Neuron (in vitro differentiated cells): ENCODE data around the genes APH1B, TRIP4 and ZNF609.

DNA sequence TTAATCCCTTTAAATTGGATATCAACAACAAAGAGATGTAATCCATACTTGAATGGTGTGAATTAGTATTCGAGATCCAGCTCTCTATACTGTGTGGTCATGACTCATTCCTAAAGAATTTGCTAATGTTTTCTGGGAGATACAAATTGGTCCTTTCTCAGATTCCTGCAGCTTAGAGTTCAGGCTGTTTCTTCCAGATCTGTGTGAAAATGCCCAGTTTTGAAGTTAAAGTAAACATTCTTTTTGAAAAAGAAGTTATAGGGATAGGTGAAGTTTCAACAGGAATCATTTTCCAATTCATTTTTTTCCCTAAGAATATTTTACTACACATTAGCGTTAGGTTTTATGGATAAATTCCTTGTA is 20.7 kb upstream of the APH1B start:
- PRO-cap = no peak

DNA sequence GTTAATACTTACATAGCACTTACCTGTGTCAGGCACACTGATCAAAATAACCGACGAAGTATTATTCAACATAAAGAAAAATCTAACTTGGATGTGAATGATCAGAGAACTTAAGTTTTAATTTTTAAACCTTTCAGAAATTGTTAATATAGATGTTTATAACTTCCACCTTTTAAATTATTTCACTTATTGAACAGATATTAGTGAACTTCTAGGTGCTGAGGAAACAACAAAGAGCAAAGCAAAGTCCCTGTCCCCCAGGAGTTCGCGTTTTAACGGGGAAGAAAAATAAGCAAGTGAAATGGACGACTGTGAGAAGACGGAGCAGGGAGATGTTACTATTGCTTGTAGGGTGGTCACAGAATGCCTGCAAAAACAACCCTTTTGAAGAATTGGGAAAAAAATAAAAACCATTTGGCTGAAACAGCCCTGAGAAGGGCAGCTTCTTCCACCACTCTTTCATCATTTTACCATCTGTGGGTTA is 934 bp upstream of the APH1B start:
- PRO-cap = no peak

GRCh38 chr15:63276976-63278012 is at the start of gene APH1B:
Gene APH1B (plus strand): TSS chr15:63277605.
- PRO-cap = bidirectional peak, plus-strand start at chr15:63277608, minus-strand start at chr15:63277185; bidirectional peak, plus-strand start at chr15:63277844, minus-strand start at chr15:63277843; unidirectional peak, minus-strand start at chr15:63277925

DNA sequence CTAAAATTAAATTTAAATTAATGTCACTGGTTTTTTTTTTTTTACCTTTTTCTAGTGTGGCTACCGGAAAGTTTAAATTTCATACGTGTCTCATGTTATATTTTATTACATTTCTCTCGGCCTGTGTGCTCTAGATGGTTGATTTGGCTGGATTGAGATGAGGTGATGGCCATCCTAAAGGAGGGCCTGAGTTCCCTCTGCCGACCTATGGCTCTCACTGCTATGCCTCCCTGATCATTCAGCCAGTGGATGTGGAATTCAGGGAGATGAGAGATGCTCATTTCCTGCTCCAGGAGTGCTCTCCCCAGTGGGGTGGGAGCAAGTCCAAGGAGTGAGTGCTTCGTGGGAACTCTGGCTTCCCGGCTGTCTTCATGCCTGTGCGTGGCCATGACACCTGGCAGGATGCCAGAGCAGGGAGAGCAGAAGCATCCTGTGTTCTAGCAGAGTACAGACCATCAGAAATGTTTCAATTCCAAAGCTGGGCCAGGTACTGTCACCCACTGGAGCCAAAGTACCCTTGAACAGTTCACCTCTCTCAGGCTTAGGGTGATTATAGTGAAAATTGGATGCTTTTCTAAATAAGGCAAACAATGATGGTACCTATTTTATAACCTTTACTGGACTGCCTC is 45.1 kb downstream of the APH1B start:
- PRO-cap = no peak

DNA sequence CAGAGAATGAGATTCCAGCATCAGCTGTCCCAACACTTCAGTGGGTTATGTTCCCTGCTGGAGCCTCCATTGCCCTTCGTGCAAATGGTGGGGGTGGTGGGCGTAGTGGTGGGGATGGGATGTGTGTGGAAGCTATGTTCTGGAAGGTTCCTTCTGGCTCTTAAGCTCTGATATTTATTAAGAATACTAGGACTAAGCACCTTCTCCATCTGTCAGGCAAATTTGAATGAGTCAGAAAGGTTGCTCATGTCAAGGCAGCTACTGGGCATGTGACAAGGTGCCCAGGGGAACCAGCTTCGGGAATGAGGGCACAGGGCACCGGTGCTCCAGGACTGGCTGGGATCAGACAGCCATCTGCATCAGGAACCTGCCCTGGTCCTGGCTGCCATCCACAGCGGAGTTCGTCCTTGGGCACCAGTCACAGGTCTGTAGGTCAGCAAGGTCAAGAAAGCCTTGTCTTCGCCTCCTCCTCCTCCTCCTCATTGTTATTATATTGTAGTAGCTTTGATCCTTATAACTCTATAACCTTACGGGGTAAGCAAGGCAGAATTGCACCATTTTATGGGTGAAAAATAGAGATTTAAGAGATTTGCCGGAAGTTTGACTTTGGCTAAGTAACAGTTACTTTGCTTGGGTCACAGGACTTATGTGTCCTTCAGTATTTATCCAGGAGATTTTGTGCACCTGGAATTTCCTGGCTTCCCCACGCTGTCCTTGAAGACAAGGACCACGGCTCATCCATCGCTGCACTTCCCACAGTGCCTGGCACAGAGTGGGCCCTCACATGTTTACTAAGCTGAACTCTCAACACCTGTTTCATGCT is 32.4 kb downstream of the CA12 start:
- PRO-cap = no peak

DNA sequence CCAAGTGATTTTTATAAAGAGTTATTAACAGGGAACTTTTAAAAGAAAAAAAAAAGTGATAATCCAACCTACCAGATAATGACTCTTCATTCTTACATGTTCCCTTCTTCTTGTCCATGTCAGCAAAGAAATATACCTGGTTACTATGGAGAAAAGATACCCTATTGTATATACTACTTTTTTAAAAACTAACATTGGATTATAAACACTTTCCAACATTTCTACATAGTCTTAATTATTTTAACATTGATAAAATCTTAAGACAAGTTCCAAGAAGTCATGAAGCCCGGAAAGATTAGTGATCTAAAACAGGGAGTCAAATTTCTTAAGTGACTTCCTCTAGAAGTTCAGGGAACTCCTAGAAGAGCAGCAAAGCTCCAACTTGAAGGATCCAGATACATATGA is 9.8 kb upstream of the CA12 start:
- PRO-cap = no peak

DNA sequence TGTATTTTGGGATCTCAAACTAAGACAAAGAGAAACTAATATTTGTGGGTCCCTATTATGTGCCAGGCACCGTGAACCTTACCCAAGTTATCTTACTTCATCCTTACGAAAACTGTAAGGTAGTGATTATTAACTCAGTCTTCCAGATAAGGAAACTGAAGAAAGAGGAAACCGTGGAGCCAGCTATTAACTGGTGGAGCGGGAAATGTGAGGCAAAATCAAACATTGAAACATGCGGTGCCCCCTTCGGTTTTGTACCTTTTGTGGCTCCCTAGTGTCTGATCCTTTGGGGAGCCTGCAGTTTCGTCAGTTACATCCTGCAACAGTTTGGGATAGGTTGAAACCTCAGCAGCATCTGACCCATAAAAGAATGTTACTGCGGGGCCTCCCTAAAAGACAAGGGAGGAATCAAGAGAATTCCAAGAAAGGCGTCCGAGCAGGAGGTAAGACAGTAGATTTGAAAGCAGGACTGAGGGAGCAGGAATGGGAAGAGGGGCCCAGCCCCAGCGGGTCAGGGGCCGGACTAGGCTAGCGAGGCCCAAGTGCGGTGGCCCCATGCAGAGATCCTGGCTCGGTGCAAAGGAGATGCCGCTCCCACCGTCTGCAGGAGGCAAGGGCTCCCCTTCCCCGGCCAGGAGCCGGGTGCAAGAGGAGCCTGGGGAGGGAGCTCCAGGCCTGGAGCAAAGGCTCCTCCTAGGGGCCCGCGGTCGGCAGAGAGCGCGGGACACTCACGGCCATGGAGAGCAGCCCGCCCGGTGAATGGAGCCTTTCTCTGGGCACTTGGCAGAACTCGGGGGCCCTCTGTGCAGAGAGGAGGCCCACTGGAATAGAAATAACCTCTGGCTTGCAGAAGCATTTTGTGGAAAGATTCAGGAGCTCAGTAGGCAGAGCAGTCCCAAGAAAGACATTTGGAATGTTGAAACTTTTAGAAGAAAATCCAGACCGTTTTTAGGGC is 43.3 kb upstream of the USP3 start:
- PRO-cap = no peak

- PRO-cap = no peak
Measured at GRCh38 chr15:63501225-63501848, 3.1 kb upstream of the USP3 start.

DNA sequence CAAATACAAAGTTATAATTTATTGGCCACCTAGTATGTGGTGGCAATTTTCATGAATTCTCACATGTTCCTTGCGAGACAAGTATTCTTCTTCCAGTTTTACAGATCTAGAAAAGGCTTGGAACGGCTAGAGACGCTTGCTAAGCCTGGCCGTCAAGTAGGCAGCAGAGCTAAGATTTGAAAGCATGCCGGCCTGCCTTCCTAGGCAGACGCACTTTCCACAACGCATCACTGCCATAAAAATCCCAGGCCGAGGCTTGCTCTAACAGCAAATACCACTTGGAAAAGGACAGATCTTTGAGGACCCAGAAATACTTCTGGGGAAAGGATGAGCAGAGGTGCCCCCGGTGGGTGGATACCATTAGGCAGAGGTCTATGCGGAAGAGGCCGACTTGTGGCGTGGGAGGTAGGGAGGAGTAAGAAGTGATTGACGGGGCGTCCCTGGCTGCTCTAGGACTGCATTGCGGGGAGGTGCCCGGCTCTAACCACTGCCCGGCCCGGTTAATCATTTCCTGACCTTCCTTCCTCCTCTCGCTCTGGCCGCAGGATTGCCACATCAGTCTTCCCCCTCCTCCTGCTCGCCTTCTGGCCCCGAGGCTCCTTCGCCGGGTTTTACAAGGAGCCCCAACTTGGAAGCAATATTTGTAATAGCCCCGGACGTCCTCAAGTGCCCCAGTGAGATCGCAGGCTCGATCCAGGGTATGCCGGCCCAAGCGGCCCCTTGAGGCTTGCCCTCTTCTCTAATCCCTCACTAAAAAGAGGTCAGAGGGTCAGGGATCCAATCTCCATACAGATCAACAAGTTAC is 1.3 kb upstream of the USP3 start:
- PRO-cap = unidirectional peak, plus-strand start at position 674 of the sequence

DNA sequence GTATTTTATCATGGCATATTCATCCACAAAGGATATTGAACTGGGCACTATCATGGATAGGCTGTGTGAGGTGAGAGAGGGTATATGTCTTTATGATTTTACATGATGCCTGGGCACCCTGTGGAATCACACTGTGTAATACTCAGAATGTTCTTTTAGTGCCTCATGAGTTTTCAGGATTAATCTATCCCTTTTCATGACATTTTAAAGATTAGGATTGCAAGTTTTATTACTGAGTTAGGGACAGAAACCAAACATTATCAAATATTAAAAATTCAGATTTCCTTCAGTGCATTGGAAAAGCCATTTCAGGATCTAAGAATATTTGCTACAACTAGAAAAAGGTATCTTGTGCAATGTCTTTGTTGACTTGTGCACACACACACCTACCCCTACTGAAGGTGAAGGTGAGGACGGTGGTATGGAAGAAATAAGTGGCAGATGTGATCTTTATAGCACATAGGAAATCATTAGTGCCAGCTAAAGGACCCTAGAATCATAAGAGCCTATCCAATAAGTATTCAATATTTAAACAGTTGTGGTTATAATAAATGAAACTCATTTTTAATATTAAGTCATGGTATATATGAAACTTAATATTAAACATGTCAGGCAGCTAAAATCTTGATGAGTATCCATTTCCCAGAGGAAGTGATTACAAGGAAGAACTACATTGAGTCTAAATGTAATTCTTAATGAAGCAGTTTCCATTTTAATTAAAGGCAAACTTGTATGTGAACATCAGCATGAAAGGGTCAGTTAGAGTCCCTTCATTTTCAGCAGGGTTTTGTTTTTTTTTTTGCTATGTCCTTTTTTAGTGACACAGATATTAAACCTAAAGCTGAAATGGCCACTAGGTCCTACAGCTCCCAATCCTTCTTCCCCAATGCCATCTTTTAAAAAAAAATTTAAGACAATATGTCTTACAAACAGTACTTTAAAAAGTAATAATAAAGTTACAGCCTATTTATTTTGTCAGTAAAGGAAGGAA is 25.3 kb upstream of the FBXL22 start:
- PRO-cap = no peak

- PRO-cap = no peak
Measured at GRCh38 chr15:63630312-63630905, 33.2 kb downstream of the FBXL22 start.

- PRO-cap = no peak
Measured at GRCh38 chr15:63806065-63806882, 27.5 kb downstream of the HERC1 start.

- PRO-cap = no peak
Measured at GRCh38 chr15:63880818-63881234, 47.1 kb upstream of the HERC1 start.

DNA sequence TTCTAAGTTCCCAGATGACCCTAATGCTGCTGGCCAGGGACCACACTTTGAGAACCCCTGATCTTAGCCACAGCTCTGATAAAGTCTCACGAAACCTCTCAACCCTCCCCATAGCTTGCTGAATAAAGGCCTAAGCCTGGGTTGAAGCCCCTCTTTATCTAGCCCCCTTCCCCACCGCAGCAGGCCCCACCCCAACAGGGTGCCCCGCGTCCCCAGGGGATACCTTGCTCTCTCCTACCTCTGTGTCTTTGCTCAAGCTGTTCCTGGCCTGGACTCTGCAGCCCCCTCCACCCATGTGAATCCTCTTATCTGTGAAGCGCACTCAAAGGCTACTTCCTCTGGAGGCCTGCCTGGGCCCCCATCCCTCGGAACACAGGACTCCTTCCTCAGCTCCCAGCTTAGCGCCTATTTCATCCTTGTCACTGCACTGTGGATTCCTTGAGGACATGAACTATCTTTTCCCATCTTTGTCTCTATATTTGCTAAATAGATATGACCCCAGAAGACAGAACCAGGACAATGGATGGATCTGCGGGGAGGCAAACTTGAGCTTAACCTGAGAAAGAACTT is 61.4 kb upstream of the HERC1 start:
- PRO-cap = no peak

- PRO-cap = no peak
Measured at GRCh38 chr15:63968544-63969370, 77.5 kb downstream of the DAPK2 start.

GRCh38 chr15:64004601-64005075 is 41.6 kb downstream of the DAPK2 start:
- PRO-cap = no peak

DNA sequence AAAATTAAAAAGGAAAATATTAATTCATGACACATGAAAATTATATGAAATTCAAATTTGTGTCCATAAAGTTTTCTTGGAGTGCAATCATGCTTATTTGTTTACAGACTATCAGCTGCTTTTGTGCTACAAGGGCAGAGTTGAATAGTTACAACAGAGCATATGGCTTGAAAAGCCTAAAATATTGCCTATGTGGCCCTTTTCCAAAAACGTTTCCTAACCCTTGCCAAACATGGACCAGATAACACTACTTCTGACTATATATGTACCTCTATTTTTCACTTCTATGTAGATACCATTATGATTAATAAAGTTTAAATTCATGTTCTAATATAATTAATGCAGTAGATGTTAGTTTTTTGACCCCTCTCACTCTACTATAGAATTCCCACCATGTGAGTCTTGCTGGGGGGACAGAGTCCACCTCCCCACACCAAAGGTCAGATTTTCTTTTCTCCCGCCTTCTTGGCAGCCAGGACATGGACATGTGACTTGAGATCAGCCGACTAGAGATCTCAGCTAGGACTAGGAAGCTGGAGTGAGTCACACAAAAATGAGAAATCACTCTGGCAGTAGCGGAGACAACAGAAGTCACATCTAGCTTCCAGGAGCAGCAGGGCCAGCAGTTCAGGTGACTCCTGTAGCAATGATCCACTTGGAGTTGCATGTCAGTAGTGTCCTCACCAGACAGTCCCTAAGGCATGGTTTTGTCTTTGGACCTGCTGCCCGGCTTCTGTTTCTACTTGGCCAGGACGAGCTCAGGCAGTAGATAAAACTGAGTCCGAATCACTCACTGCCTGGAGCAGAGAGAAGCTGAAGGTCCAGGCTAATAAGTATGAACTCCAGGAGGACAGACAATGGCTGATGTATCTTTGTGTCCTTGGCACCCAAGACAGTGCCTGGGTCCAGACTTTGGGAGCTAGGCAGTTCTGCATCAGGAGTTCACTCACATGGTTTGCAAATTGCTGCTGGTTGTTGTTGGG is 22.4 kb downstream of the CIAO2A start:
- PRO-cap = no peak

- PRO-cap = bidirectional peak, plus-strand start at chr15:64387843, minus-strand start at chr15:64387630
Measured at GRCh38 chr15:64387354-64388418, at the start of gene TRIP4. Gene TRIP4 (plus strand): TSS chr15:64387836.

DNA sequence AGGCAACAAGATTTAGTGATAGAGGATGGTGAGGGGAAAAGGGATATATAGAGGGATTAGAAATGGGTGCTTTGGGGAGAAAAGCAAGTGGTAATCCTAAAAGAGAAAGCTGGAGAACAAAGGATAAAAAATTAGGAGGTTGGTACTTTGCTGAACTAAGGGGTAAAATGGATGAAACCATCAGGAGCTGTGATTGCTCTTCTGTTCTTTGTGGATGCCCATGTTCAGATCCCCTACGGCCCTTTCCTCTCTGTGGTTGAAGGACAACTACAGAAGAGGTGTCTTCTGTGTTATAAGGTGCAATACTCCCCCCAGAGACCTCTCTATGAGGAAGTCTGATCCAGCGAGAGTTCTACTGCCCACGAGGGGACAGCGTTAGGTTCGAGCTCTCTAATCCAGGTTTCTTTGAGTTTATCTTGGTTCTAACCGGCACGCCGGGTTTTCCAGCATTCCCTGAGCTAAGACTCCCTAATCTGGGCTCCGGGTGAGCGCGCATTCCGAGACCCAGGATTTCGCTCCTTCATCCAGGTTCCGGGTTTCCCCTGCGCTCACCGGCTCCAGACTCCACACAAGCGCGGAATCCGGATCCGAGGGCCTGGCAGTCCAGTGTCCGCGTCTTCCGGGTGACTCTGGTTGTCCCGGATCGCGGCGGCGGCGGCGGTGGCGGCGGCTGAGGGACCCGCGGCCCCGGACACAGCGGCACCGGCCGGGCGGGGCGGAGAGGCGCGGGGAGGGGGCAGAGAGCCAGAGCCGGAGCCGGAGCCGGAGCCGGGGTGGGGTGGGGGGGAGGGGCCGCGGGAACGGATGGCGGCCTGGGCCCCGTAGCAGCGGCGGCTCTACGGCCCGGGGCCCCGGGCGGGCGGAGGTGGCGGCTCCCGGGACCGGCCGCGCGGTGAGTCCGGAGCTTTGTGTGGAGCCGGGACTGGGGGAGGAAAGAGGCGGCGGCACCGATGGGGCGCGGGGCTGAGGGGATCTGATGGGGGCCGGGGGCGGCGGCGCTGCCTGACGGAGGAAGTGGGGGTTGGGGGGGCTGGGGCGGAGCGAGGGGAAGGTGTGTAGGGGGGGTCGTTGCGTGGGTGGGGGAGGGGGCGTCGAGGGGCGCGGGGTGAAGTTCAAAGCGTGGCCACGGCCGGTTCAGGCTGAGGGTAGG is at the start of gene ZNF609:
Gene ZNF609, plus strand, starts transcription at position 632 of the 1,150 bp plus-strand sequence.
- PRO-cap = bidirectional peak, plus-strand start at position 643 of the sequence, minus-strand start at position 475 of the sequence; bidirectional peak, plus-strand start at position 800 of the sequence, minus-strand start at position 901 of the sequence

GRCh38 chr15:64529307-64529896 is 69.0 kb downstream of the ZNF609 start:
- PRO-cap = no peak